Hair follicular keratinocyte (primary cell): Measurements from ENCODE around the genes C2orf73, EML6, CFAP36 and PNPT1.

GRCh38 chr2:54042882-54043381 is 72.0 kb downstream of the ACYP2 start:
- RAMPAGE, long total RNA = no peak

DNA sequence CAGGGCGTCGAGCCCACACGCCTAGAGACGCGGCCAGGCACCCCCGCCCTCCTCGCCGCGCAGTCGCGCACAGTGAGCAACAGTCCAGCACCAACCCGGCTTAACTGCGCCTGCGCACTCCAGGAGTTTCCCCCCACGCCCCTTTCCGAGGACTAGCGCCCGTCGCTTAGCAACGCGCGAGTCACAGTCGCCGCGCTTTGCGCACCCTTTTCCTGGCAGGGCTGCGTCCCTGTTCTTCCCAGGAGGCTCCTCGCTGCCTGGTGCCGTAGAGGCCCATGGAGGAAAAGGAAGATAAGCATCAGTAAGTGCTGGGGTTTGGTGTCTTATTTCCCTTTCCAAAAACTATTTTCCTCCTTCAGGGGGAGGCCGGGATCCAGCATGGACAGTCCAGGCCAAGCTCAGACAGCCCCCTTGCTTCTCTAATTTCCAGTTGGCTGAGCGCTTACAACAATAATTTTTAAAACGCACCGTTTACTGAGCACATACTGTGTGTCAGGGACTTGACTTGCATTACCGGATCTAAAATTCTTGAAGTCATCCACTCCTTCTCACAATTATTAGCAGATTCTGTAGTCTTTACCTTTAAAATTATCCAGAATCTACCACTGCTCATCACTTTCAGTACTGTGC is at the start of gene C2orf73:
Gene C2orf73, plus strand, starts transcription at position 184 of the 630 bp plus-strand sequence.
- RAMPAGE, long total RNA = no peak

DNA sequence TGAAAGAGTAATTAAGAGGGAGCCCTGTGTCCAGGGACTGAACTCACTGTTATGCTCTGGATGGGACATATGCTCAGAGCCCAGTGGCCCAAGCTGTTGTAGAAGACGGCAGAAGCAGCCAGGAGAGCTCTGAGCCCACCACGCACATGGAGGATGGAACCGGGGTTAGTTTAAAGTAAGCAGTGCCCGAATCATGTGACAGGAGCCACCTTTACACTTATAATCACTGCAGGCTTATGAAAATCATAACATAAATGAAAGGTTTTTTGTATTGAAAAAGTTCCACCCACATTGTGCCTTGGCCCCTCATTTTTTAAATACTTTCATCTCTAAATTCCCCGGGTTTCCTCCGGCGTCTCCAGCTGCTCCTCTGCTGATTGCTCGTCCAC is 36.2 kb upstream of the SPTBN1 start:
- RAMPAGE, long total RNA = no peak

- RAMPAGE, long total RNA = no peak
These were observed 23.9 kb upstream of the SPTBN1 start for GRCh38 chr2:54432261-54432668.

GRCh38 chr2:54618246-54618569 is 105.3 kb upstream of the EML6 start:
- RAMPAGE, long total RNA = no peak

DNA sequence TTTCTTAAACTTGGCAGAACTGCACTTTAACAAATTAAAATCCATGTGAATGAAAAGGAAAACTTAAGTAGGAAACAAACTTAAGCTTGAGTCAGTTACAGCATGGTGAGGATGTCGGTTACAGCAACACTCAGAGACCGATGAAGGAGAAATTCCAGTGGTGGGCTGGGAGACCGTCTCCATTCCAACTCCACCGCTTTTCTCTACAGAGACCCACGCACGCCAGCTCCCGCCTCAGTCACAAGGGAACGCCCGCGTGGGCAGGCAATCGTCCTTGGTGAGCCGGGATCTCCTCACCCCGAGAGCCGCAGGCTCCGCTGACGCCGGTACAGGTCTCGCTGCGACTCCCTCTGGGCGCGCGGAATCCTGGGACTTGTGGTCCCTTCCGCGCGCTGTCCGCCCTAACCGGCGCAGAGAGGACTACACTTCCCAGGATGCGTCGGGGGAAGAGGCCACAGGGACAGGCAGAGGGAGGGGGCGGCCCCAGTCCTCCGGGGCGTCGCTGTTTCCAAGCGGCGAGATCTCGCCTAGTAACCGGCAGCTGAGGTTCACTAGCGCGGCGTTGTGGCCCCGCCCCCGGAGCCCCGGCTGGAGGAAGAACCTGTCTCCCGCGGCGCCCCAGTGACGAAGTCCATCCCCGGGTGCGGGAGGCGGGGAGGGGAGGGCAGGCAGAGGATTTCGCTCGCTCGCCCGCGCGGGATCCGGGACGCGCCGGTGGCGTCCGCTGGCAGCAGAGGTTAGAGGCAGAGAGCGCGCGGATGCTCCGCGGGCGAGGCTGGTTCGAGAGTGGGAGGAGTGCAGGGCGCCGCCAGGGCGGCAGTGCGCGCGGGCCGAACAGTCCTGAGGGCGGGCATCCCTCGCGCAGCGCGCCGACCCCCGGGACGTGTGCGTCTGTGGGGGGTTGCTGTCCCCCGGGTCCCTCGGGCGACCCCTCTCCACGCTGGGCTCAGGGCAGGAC is at the start of gene EML6:
Gene EML6, plus strand, starts transcription at position 621 of the 958 bp plus-strand sequence.
- RAMPAGE, long total RNA = no peak

DNA sequence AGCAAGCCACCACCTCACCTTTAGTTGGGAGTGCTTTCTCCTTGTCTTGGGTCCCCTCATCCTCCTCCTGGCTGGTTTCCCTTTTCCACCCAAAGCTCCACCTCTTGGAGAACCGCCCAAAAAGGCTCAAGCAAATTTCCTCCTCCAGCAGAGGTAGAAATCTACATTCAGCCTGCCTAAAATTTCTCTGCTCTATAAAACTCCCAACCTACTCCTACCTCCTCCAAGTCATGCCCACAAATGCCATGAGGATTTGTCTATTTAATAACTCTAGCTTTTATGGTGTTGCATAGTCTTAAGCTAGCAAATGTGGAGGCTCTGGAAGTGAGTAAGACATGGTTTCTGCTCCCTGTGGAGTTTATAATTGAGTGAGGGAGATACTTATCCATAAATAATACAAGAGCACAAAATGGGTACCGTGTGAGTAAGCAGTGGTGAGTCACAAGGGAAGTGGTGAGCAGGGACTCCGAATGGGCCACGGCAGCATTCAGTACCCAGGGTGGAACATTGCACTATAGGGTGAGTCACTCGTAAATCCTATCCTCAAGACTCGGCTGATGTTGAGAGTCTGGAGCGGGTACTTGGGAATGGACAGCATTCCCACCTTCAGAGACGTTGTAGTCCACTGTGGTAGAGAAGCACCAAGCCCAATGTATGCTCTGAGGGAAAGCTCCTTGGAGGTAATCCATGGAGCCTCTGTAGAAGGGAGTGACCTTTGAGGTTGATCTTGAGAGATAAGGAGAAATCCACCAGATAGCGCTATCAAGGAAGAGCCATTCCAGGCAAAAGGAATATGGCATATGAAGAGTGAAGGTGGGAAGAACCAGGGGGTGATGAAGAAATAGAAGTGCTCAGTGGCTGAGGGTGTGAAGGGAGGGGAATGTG is 146.2 kb downstream of the RTN4 start:
- RAMPAGE, long total RNA = no peak

- RAMPAGE, long total RNA = no peak
These were observed 17.3 kb downstream of the RTN4 start for GRCh38 chr2:55032789-55033465.

GRCh38 chr2:55140560-55141169 is 90.4 kb upstream of the RTN4 start:
- RAMPAGE, long total RNA = no peak

- RAMPAGE, long total RNA = no peak
These were observed 11.1 kb upstream of the MTIF2 start for GRCh38 chr2:55279997-55280642.

- RAMPAGE, long total RNA = start-site peak on the plus strand at chr2:55519637-55519731, 1,209 and 444 reads in 2 replicates
These were observed at the start of gene CFAP36 for GRCh38 chr2:55519522-55519894. TSS of gene CFAP36 (plus strand) at chr2:55519718.

- RAMPAGE, long total RNA = start-site peak on the minus strand at chr2:55693832-55693846, 240 and 144 reads in 2 replicates
These were observed at the start of gene PNPT1 for GRCh38 chr2:55693602-55694199. TSS of gene PNPT1 (minus strand) at chr2:55693844.

GRCh38 chr2:55879752-55880481 is 43.7 kb downstream of the EFEMP1 start:
- RAMPAGE, long total RNA = no peak

- RAMPAGE, long total RNA = no peak
These were observed 5.8 kb downstream of the EFEMP1 start for GRCh38 chr2:55917674-55918363.

DNA sequence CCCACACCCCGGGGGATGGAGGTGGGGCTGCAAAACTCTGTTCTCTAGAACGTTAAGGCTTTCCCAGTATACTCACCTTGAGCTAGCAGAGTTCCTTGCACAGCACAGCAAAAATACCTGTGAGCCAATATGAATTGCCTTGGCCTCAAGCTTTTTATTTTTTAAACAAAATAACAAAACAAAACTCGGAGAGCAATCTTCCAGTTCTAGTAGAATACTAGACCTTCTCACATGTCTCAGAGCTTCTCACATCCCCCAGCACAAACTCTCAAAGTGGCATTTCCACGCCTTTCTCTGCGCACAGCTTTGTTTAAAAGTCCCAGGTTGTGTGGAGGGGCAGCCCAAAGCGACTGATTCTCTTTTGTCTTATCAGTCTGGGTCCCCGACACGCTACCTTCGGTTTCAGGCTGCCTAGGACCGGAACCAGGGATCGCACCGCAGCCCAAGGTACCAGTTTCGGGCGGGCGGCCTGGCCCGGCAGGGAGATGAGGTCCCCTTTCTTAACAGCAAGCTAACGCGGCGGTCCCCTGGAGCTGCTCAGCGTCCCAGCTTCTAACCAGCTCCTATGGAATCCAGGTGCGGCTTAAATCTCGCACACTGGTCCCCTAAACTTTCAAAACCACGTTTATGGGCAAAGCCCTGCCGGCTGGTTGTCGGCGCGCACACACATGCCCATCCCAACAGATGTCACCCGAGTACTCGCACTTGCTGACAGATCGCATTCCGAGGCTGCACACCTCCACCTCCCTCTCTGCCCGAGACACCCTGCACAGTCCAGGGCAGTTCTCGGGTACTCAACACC is 558 bp downstream of the EFEMP1 start:
- RAMPAGE, long total RNA = no peak

DNA sequence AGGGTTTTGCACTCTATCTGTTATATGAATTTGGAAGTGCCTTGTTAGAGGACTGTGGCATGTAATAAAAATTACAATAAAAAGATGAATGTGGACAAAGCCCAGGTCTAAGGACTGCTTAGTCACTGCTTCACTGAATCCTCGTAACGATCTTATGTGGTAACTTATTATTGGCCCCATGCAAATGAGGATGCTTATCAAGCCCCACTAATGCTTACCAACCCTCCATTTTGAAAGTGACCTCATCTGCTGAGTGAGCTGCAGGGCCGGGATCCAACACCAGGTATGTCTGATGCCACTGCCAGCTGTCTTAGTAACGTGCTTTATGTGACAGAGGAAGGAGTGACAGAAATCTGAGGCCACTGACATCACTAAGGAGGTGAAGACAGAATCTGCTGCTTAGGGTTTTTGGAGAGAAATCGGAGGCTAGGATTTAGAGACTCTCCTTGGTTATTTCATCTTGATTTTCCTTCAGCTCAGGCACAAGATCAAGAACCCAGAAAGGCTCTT is 65.3 kb upstream of the CCDC85A start:
- RAMPAGE, long total RNA = no peak

DNA sequence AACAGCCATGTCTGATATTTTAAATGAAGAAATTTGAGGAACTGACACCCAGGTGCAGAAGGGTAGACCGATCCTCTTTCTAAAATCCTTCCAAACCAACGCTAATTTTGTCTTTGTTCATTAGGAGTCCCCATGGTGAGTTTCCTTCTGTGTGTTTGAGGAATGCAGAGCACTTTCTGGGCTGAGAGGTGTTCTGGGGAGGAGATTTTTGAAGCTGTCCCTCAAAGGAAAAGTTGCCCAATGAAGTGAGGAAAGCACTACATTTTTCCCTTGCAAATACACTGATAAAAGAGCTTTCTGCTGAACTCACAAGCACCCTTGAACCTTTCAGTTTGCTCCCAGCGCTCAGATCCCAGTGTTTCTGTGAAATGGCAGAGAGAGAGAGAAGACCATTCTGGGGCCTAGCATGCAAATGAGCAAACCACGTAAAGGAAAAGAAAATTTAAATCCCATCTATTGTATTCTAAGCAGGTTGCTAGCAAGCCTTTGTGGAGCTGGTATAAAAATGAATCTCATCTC is 299.6 kb upstream of the FANCL start:
- RAMPAGE, long total RNA = no peak

DNA sequence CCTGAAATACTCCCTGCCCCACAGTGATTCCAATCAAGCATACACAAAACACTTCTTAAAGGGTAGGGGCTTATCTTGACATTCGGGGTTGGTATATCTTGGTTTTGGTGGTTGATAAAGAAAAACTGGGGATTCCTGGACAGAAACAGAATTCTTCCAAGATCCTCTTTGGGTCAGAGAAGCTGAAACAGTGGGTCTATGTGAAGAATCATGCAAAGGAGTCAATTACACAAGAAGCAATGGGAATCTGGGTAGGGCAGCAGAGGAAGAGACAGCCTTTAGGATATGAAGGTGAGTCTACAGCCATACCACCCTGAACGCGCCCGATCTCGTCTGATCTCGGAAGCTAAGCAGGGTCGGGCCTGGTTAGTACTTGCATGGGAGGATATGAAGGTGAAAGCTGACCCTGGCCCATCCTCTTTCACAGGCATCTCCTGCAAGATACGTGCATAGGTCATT is 1080.8 kb upstream of the FANCL start:
- RAMPAGE, long total RNA = no peak

DNA sequence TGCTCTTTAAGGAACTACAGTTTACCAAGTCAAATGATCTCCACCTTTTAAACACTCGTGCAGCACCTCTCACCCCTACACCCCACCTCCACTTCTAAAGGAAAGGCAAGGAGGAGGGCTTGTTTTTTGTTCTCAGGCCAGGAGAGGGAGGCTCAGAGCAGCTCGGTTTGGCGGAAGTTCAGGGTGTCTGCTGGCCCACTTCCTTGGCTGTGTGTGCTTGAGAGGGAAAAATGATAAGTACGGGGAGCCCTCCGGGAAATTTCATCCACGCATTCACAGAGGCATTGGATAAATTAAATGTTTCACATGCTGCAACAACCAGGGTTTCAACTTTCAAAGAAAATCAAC is 667.9 kb downstream of the BCL11A start:
- RAMPAGE, long total RNA = no peak

DNA sequence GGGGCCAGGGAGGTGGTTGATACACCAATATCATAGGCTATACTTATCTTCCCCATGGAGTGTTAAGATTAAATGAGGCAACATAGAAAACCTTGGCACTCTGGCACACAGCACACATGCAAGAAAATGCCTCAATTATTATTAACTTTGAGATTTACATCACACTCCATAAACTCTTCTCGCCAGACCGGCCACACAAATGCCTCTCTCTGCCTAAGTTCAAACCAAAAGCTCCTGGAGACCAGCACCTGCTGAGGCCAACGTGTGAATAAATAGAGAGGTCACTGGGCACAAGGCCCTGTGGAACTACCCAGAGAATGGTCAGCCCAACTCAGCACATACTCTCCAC is 498.7 kb downstream of the BCL11A start:
- RAMPAGE, long total RNA = no peak